ENCODE measurements around the genes IVNS1ABP, PRG4, RGS21 and GLRX2.

- RRBS, result no CpG with 5 or more reads among the region's 103 CpGs
Measured at GRCh38 chr1:185316479-185317375, at the start of gene IVNS1ABP. Gene IVNS1ABP, minus strand, starts transcription at chr1:185317243.

GRCh38 chr1:185346304-185346761 lies 29.3 kb upstream of the IVNS1ABP start:
- RRBS, result no CpG with 5 or more reads among the region's 1 CpG

DNA sequence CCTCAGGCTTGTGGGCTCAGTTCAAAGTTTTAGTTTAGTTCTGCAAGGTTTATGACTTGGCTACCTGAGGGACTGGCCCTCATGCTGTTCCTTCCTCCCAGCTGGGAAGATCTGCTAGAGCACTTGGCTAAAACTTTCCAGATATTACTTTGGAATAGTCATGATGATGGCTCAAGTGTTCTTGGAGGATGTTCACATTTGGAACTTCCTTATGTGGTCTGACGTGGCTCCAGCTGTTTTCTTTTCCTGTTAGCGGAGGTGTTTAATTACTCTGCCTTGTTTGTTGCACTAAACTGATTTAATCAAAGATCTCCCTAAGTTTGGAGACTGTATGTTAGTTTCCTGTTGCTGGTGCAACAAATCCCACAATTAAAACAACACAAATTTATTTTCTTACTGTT lies 110.3 kb upstream of the IVNS1ABP start:
- RRBS, result no CpG with 5 or more reads among the region's 2 CpGs

GRCh38 chr1:185733702-185734054 lies 513 bp upstream of the HMCN1 start:
- RRBS, result no CpG with 5 or more reads among the region's 7 CpGs

- RRBS, result no CpG with 5 or more reads among the region's 7 CpGs
Measured at GRCh38 chr1:185880817-185881358, 146.7 kb downstream of the HMCN1 start.

DNA sequence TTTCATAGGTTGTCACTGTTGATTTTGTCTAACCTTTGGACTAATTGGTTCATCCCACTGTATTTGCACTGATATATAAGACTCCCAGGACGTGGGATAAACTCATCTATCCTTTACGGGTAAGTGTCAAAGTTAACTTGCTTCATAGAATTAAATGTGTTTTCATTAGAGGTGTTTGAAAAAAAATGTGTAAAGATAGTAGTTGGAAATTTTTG lies at the start of gene PRG4:
Gene PRG4 (plus strand): TSS at position 105 of the 215 bp plus-strand sequence.
- RRBS, result no CpG with 5 or more reads among the region's 2 CpGs

GRCh38 chr1:186351768-186352340 lies 23.2 kb downstream of the TPR start:
- RRBS, result no CpG with 5 or more reads among the region's 2 CpGs

- RRBS, result no CpG with 5 or more reads among the region's 30 CpGs
Measured at GRCh38 chr1:188757570-188758376, 1719.9 kb downstream of the BRINP3 start.

GRCh38 chr1:192066374-192066791 lies 91.9 kb upstream of the RGS18 start:
- RRBS, result no CpG with 5 or more reads among the region's 6 CpGs

GRCh38 chr1:192316914-192317296 lies at the start of gene RGS21:
Gene RGS21, plus strand, starts transcription at chr1:192316992.
- RRBS, result no CpG with 5 or more reads among the region's 1 CpG

GRCh38 chr1:192550841-192551419 lies 24.6 kb upstream of the RGS1 start:
- RRBS, result no CpG with 5 or more reads among the region's 1 CpG

GRCh38 chr1:192954857-192955263 lies 104.3 kb downstream of the UCHL5 start:
- RRBS, result no CpG with 5 or more reads among the region's 5 CpGs

DNA sequence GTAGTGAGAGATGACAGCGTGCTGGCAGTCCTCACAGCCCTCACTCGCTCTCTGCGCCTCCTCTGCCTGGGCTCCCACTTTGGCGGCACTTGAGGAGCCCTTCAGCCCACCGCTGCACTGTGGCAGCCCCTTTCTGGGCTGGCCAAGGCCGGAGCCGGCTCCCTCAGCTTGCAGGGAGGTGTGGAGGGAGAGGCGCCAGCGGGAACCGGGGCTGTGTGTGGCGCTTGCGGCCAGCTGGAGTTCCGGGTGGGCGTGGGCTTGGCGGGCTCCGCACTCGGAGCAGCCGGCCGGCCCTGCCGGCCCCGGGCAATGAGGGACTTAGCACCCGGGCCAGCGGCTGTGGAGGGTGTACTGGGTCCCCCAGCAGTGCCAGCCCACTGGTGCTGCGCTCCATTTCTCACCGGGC lies 72.4 kb downstream of the UCHL5 start:
- RRBS, result no CpG with 5 or more reads among the region's 25 CpGs

DNA sequence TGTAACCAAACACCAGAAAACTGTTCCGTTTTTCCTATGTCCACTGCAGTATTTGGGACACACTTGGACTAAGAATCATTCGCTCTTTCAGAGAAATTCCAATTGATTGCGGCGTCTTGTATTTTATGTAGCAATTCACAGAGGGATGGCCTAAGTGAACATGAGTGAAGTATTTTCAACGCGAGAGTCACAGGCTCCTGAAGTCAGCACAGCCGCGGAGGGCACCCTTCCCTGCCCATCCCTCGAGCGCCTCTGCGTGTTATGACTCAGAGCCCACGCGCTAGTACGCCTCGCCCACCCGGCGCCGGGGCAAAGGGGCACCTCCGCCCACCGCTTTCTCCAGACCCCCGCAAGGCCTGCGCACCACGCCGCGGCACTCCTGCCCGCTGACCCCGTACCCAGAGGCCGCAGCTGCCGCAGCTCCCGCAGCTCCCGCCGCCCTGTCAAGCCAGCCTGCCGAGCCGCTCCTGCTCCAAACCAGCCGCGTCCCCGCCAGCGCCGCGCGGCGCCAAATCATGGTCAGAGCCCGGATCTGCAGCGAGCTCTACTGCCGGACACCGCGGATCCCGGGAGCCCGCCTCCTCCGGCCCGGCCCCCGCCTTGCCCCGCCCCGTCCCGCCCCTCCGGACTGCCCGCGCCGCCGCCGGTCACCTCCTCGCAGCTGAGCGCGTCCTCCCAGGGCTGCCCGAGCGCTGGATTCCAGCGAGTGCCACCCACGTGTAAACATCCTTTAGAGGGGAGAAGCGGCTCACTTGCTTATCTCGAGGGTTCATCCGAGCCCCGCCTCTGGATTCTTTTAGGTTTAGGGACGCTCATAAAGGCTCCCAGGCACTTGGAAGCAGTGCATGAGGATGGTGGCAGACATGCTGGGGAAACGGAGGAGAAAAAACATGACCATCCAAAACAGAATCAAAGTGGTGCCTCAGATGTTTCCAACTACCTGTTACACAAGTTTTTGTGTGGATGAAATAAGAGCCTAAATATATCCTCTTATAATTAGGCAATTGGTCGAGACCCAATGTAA lies at the start of gene GLRX2:
Gene GLRX2 (minus strand): TSS at position 549 of the 1,024 bp plus-strand sequence.
- RRBS, result 6% methylated on average over 5 of the region's 75 CpGs

GRCh38 chr1:193479192-193479781 lies 292.9 kb upstream of the B3GALT2 start:
- RRBS, result no CpG with 5 or more reads among the region's 4 CpGs

DNA sequence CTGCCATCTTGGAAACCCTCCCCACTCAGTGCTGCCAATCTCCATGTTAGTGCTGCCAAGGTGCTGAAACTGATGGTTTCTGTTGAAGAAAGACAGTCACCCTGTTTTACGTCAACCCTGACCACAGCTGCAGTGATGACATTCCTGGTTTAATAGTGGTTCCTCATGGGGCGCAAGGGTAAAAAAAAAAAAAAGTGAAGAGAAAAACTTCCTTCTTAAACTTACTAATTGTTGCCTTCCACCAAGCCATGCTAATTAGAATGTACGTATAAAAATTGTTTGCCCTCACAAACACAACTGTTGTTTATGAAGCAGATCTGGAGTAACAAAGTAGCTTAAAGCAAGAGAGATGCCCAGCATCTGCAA lies 883.2 kb upstream of the B3GALT2 start:
- RRBS, result no CpG with 5 or more reads among the region's 3 CpGs

DNA sequence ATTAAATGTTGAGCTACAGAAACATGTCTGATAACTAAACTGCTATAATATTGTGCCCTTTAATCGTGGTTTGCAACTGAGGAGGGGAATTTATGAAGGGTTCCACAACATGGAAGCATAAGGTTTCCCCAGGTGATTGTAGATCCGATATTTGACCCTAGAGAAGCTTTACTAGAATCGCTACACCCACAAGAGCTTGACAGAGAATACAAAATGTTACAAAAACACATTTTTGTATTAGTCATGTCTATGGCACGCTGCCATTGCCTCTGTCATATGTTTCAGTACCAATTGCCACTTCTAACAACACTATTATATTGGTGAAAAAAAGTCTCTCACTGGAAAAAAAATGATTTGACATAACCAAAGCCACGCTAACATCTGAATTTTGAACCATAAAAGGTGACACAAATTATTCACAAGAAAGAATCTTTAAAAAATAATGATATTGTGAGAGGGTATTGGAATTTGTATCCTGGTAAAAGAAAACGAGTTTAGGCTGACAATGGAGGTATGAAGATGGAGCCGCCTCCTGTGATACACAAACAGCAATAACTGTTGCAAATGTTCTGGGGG lies 214.5 kb downstream of the KCNT2 start:
- RRBS, result no CpG with 5 or more reads among the region's 7 CpGs

DNA sequence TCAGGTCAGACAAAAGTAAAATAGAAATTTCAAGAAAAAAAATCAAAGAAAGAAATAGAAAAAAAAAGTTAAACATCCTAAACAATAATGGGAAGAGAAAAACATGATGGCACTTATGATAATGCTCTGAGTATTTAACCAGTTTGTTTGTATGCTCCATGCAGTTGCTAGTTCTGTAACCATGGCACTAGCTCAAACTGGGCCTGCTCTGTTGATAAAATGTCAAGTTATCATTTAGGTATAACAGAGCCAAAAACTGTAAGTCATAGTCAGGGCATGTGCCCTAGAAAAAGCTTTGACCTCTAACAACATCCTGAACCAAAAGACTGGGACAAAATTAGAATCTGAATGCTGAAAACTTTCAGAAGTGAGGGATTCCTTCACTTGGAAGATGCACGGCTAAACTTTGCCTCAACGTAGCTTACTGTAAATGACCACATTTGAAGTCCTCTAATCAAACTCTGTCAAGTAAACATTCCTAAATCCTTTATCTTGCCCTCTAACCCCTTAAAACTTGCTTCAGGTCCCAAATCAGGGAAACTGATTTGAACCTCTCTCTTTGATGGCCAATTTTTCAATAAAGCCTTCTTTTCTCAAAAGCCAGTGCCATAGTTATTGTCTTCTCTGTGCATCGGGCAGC lies 148.8 kb downstream of the KCNT2 start:
- RRBS, result no CpG with 5 or more reads among the region's 3 CpGs

GRCh38 chr1:196655164-196655459 lies 3.3 kb downstream of the CFH start:
- RRBS, result no CpG with 5 or more reads among the region's 3 CpGs